ENCODE results near the genes MGAT2 and SAV1.

DNA sequence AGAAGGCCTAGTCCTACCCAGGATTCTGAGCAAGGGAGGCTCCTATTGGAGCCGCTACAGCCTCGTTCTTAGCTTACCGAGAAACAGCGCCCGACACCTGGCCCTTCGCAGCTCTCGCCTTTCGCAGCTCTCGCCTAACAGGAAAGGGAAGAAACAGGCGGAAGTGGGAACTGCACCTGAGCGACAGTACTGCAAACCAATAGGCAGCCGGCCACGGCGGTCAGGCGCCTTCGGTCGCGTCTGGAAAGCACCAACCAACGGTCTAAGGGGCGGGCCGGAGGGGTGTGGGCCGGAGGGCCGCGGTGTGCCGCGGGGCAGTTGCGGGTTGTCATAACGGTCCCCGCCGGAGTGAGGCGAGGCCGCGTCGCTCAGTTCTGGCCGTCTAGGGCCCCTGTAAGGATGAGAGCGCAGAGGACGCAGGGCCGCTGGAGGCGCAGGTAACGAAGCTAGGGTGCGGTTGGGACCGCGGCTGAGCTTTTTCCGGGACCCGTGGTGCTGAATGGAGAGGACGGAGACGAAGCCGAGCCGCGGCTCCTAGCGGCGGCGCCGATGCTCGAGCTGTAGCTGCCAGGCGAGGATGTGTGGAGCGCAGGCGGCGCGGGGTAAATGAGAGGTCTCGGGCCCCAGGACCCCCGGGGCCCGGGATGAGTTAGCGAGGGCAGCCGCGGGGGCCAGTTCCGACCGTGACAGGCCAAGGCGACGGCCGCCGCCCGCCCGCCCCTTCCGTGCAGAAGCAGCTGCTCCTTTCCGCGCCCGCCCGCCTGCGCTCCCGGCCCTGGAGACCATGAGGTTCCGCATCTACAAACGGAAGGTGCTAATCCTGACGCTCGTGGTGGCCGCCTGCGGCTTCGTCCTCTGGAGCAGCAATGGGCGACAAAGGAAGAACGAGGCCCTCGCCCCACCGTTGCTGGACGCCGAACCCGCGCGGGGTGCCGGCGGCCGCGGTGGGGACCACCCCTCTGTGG lies at the start of gene MGAT2:
Gene MGAT2 (plus strand): TSS at position 315 of the 965 bp plus-strand sequence.
- PRO-cap = bidirectional peak, plus-strand start at position 331 of the sequence, minus-strand start at position 136 of the sequence
- RAMPAGE, long total RNA = start-site peak on the minus strand centred at position 135 of the sequence, 45 bp wide, 18,007 and 1,982 reads in 2 replicates

DNA sequence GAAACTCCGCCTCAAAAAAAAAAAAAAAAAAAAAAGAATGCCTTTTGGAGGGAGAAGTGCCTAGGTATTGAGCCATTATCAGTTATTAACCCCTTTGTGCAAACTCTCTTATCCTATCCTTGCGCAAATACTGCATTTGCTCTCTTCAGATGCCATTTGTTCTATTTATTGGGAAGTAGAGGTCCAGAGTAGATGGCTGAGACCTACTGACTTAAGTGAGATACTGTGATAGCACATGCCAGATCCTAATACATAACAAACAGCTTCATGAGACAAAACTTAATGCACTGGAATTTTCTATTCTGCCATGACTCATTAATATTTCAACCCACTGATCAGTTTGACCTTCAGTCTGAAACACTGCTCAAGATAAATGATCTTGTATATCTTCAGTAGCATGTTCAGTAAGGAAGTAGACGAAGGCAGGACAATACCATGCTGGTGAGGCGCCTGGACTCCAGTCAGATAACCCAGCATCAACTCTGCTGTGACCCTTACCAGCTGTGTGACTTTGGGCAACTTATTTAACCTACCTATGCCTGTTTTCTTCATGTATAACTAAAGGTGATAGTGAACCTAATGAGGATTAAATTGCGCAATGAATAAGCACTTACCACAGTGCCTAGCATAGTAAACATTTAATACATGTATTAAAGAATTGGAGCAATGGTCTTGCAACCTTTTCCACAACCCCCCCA lies 5.7 kb upstream of the DNAAF2 start:
- PRO-cap = no peak
- RAMPAGE, long total RNA = no peak

GRCh38 chr14:49745506-49746249 lies 22.3 kb upstream of the KLHDC2 start:
- PRO-cap = no peak
- RAMPAGE, long total RNA = no peak

GRCh38 chr14:49769049-49769571 lies 1.2 kb downstream of the KLHDC2 start:
- PRO-cap = no peak
- RAMPAGE, long total RNA = no peak

- PRO-cap = no peak
- RAMPAGE, long total RNA = no peak
These were observed 9.8 kb downstream of the KLHDC2 start for GRCh38 chr14:49777576-49778266.

GRCh38 chr14:49828403-49828968 lies 24.1 kb downstream of the NEMF start:
- PRO-cap = no peak
- RAMPAGE, long total RNA = no peak

DNA sequence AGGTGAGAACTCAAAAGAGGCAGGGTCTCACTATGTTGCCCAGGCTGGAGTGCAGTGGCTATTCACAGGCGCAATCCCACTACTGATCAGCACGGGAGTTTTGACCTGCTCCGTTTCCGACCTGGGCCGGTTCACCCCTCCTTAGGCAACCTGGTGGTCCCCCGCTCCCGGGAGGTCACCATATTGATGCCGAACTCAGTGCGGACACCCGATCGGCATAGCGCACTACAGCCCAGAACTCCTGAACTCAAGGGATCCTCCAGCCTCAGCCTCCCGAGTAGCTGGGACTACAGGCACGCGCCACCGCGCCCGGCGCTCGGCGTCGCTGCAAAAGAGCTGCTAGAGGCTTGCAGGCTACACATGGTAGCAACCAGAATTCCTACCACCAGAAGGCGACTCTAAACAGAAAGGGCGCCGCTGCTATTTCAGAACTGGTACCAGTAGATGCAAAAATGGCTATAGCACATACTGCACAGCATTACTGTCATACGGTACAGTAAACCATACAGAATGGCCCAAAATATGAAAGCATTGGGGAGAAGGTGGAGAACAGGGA lies 1.1 kb upstream of the NEMF start:
- PRO-cap = unidirectional peak, minus-strand start at position 333 of the sequence
- RAMPAGE, long total RNA = no peak

DNA sequence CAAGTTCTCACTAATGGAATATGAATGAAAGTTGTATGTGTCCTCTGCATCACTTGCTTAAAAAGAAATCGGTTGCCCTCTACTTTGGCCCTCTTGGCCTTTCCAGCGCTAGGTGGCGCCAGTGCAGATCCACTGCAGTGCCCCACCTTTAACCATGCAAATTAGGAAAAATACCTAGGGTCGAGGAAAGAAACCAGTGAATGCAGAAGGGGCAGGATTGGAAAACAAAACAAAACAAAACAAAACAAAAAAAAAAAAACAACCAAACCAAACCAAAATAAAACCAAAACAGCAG lies 12.8 kb upstream of the NEMF start:
- PRO-cap = unidirectional peak, minus-strand start at position 64 of the sequence
- RAMPAGE, long total RNA = no peak

DNA sequence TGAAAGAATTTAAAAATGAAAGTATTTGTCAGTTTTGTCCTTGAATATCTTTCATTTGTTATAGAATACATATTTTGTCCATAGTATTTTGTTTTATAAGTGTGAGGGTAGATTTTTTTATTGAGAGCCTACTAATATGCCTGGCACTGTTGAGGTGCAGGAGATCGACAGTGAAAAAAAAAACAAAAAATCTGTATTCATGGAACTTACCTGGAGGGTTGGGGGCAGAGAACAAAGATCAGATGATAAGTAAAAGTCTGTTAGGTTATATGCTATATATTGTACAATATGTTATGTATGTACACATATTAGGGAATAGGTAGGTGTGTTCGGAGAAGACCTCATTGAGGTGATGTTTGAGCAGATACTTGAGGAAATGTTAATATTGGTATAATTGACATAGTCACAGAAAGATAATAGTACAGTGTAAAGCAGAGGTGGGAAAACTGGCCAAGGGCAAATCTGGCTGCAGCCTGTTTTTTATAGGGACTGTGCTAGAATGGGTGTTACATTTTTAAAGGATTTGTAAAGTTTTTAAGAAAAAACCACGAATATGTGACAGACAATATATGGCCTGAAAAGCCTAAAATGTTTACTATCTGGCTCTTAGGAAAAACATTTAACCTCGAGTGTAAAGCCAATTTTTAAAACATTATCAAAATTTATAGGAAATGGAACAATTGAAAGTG lies 5.6 kb downstream of the ARF6 start:
- PRO-cap = no peak
- RAMPAGE, long total RNA = no peak

DNA sequence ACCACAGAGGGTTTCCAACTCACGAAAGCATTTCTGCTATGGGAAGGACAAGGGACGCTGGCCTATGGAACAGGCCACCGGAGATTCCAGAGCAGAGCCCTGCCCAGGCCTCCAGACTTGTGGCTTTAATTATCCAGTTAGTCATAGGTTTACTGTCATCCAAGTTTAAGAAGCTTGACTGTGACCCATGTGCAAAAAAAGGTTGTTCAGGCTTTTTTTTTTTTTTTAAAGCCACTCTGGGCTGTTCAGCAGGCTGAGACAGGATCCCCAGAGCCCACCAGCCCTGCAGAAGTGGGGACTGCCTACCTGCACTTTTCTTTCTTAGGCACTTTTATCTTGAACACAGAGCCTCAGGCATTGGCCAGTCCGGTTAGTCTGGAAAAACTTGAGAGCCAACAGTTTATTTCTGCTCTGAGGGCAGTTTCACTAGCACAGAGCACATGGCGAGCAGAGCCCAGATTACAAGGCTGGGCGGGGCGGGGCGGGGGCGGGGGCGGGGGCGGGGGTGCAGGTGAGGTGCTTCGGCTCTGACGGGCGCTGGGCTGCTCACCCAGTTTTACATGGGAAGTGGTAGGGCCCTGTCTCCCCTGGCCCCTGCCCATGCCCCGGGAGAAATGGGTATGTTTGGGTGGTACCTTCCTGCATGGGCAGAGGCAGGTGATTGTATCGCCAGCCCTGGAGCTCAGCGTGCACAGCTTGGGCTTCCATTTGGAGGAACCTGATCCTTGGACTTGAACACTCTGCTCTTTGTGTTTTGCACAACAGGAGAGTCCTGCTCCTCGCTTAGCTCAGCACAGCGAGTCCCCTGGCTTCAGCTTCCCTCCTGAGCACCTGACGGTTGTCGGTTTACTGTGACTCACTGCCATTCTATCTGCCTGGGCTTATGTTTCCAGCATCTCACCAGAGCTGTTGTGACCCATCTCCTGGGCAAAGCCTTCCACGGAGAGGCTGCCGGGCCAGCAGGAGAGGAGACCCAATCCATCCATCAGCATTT lies 108.3 kb downstream of the ARF6 start:
- PRO-cap = no peak
- RAMPAGE, long total RNA = no peak

GRCh38 chr14:50044883-50045586 lies 71.3 kb downstream of the VCPKMT start:
- PRO-cap = no peak
- RAMPAGE, long total RNA = no peak

- PRO-cap = no peak
- RAMPAGE, long total RNA = no peak
These were observed 51.4 kb downstream of the VCPKMT start for GRCh38 chr14:50064733-50065515.

- PRO-cap = no peak
- RAMPAGE, long total RNA = no peak
These were observed 19.5 kb downstream of the DMAC2L start for GRCh38 chr14:50331503-50332086.

DNA sequence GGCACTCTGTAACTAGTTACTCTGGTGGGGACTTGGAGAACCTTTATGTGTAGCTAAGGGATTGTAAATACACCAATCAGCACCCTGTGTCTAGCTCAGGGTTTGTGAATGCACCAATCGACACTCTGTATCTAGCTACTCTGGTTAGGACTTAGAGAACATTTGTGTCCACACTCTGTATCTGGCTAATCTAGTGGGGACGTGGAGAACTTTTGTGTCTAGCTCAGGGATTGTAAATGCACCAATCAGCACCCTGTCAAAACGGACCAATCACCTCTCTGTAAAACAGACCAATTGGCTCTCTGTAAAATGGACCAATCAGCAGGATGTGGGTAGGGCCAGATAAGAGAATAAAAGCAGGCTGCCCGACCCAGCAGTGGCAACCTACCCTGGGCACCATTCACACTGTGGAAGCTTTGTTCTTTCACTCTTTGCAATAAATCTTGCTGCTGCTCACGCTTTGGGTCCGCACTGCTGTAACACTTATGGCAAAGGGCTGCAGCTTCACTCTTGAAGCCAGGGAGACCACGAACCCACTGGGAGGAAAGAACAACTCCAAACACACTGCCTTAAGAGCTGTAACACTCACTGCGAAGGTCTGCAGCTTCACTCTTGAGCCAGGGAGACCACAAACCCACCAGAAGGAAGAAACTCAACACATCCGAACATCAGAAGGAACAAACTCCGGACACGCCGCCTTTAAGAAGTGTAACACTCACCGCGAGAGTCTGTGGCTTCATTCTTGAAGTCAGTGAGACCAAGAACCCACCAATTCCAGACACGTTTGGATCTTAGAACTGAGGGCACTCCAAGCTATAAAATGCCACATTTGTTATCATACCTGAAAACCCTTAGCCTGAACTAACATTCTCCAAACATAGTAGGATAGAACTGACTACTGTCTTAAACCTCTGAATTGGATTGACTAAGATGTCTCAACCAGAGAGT lies 33.9 kb downstream of the CDKL1 start:
- PRO-cap = no peak
- RAMPAGE, long total RNA = no peak

DNA sequence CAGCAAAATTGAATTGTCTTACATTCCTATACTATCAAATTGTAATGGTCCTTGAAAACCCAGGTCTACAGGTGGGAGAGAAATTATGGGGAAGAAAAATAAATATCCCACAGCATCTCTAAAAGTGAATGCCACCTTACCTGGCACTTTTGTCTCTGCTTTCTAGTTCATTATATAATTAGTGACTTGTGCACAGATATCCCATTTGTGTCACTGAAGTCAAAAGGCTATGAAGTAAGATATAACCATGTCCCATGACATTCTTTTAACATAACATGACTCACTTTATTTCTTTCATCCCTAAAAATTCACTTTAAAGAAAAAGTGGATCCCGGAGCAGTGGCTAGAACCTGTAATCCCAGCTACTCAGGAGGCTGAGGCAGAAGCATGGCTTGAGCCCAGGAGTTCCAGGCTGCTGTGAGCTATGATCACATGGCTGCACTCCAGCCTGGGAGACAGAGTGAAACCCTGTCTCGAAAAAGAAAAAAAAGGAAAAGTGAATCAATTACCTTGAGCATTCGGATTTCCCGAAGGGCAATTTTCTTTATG lies 1.4 kb downstream of the CDKL1 start:
- PRO-cap = no peak
- RAMPAGE, long total RNA = no peak

DNA sequence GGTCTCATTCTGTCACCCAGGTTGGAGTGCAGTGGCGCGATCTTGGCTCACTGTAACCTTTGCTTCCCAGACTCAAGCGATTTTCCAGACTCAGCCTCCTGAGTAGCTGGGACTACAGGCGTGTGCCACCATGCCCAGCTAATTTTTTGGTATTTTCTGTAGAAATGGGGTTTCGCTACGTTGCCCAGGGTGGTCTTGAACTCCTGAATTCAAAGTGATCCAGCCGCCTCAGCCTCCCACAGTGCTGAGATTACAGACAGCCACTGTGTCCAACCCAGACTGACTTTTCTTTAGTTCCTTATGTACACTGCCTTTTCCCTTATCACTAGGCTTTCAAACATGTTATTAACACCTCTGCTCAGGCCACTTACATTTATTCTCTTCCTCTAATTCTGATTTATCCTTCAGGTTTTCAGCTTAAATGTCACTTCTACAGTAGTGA lies 63.1 kb upstream of the CDKL1 start:
- PRO-cap = no peak
- RAMPAGE, long total RNA = no peak

DNA sequence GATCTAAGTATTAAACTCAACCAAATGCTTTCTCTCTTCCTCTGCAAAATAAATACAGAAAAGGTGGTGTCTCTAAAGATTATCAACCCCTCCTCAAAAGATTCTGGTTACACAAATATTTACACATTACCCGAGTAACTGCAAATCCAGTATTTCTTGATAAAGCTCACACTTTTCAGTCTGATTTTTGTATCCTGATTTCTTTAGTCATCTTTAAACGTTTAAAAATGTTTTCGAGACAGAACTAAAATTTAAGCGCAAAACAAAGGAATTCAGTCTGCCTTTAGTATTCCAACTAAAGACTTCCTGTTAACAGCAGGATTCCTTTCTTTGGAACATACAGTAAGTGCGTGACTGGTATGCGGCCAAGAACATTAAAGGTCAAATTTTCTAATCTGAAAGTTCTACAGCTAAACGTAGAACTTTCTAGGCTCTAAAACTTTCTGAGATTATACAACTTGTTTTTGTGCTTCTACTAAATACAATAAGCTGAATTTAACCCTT lies 10.0 kb downstream of the SAV1 start:
- PRO-cap = no peak
- RAMPAGE, long total RNA = no peak

DNA sequence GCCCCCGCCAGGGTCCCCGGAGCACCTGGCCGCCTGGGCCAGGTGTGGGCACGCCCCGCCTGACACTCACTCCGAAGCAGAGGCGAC lies 459 bp downstream of the SAV1 start:
- PRO-cap = bidirectional peak, plus-strand start outside the sequence, minus-strand start at position 27 of the sequence
- RAMPAGE, long total RNA = no peak

- PRO-cap = bidirectional peak, plus-strand start at chr14:50667936, minus-strand start at chr14:50667830; bidirectional peak, plus-strand start at chr14:50668073, minus-strand start at chr14:50668000; bidirectional peak, plus-strand start at chr14:50668556, minus-strand start at chr14:50668297
- RAMPAGE, long total RNA = no peak
These were observed at the start of gene SAV1 for GRCh38 chr14:50667891-50669111. Gene SAV1 (minus strand): TSS chr14:50668306.

DNA sequence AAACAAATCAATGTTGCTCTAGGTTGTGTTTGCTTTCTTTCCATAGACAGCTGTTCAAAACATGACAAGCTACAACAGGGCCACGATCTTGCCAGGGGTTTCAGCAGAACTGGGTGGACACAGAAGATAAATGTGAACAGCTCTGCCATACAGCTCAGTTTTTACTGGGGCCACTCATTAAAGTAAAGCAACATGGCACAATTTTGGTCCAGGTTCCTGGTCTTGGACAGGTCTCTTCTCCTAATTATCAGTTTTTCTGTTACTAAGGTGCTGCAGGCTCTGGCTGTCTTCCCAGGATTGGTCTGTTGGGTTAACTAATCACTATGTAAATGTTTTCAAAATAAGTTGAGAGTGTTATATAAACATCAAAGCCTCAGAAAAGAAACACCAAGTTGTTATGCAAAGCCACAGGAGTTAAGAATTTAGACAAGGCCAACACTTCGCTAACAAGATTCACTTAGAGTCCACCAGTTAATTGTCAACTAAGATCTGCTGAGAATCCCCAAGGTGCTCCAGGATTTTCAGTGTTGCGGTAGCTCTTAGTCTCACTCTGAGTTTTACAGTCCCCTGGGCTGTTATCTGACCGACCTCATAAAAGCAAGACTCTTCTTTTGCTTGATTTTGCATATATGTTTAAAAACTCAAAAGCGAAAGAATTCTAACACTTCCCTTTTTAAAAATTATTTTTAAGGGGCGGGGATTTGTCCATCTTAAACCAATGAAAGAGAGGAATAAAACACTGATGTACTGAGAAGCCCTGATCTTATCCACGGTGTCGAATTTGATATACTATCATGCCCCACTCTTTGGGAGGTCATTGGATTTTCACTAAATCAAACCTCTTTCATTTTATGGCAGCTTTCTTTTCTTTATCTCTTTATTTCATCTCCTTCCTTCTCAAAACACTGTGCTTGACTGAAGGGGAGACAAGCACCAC lies 7.2 kb downstream of the NIN start:
- PRO-cap = no peak
- RAMPAGE, long total RNA = no peak

Measured in GM23338 (cell line).